GM12878 (cell line): ENCODE measurements around the gene NT5DC2.

- RAMPAGE, long total RNA = no peak
- RRBS, 2 experiments = no CpG with 5 or more reads among the region's 2 CpGs
CAGE:
- cytosol, long polyA minus RNA = no peak
- cytosol, long polyA plus RNA = no peak
- long polyA plus RNA = no peak
- nucleolus, long total RNA = no peak
- nucleus, long polyA plus RNA = no peak
- nucleus, long total RNA = no peak
Measured at GRCh38 chr3:52202403-52202873, 4.5 kb downstream of the ALAS1 start.

DNA sequence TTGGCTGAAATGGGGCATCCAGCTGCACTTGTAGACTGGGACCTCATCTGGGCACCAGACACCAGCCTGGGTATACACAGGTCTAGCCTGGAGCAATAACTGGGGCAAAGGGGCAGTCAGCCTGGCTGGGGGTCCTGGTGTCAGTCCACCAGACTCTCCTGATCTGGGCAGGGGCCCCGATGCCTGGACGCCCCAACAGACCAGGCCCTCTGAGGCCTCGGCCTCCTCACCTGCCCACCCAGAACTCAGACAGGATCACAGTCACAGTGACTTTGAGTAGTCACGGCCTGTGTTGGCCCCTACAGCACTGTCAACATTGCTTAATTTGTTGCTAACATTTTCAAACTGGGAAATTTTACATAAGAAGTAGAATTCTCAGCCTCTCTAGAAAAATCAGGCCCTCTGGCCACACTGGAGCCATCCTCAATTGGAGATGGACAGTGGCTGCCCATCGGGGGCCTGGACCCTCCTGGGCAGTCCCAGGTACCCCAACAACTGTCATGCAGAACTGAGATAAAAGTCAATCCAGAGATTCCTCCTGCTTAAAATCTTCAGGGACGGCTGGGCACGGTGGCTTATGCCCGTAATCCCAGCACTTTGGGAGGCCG, 5.8 kb downstream of the TWF2 start:
- RAMPAGE, long total RNA = no peak
- RRBS, 2 experiments = no CpG with 5 or more reads among the region's 9 CpGs
CAGE:
- cytosol, long polyA minus RNA = no peak
- cytosol, long polyA plus RNA = no peak
- long polyA plus RNA = no peak
- nucleolus, long total RNA = no peak
- nucleus, long polyA plus RNA = no peak
- nucleus, long total RNA = no peak

DNA sequence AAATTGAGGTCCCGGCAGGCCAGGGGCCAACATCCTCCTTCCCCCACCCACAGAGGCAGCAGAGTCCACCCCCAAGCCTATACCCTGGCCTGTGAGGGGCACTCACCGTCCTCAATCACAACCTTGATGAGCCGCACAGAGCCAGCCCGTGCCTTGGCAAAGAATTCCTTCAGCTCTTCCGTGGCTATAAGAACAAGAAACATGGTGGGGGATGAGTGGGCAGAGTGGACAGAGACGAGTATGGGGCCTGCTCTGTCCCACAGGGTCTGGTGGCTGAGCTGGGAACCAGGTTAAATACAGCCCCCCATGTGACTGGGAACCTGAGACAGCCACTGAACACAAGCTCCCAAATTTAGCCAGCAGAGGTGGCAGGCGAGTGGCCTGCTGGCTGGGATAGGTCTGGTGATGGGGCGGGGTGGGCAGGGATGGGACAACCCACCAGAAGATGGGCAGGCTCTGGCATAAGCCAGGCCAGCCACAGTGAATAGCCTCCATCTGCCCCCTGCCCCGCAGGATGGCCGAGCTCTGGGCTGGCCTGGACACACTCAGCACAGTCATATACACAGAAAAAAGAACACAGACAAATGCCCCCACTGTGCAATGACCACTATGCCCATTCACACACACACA, 3.9 kb downstream of the TWF2 start:
- RAMPAGE, long total RNA = no peak
- RRBS, 2 experiments = no CpG with 5 or more reads among the region's 10 CpGs
CAGE:
- cytosol, long polyA minus RNA = no peak
- cytosol, long polyA plus RNA = no peak
- long polyA plus RNA = no peak
- nucleolus, long total RNA = no peak
- nucleus, long polyA plus RNA = no peak
- nucleus, long total RNA = no peak

GRCh38 chr3:52270152-52270403, 8.4 kb downstream of the WDR82 start:
- RAMPAGE, long total RNA = no peak
- RRBS, 2 experiments = no CpG with 5 or more reads among the region's 8 CpGs
CAGE:
- cytosol, long polyA minus RNA = no peak
- cytosol, long polyA plus RNA = no peak
- long polyA plus RNA = no peak
- nucleolus, long total RNA = no peak
- nucleus, long polyA plus RNA = no peak
- nucleus, long total RNA = no peak

DNA sequence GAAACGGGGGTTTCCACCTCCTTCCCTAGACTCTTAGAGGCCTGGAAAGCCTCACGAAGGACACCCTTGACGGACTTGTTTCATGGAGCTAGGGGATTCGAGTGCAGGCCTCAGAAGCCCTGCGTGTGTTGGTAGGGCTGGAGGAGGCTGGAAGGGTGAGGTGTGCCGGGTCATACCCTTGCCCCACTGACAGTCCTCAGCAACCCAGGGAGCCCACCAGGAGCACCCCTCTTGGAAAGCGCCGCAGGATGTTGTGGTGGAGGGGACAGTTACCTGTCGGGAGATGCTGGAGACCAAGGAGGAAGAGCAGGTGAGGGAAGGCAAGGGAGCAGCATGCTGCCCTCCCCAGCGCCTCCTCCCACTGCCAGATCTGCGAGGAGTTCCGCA, 33.5 kb downstream of the DNAH1 start:
- RAMPAGE, long total RNA = no peak
- RRBS, 2 experiments = no CpG with 5 or more reads among the region's 12 CpGs
CAGE:
- cytosol, long polyA minus RNA = no peak
- cytosol, long polyA plus RNA = no peak
- long polyA plus RNA = no peak
- nucleolus, long total RNA = no peak
- nucleus, long polyA plus RNA = no peak
- nucleus, long total RNA = no peak

GRCh38 chr3:52399989-52400662, 9.7 kb downstream of the BAP1 start:
- RAMPAGE, long total RNA = no peak
- RRBS, 2 experiments = no CpG with 5 or more reads among the region's 8 CpGs
CAGE:
- cytosol, long polyA minus RNA = no peak
- cytosol, long polyA plus RNA = no peak
- long polyA plus RNA = no peak
- nucleolus, long total RNA = no peak
- nucleus, long polyA plus RNA = no peak
- nucleus, long total RNA = no peak

- RAMPAGE, long total RNA = no peak
- RRBS, 2 experiments = no CpG with 5 or more reads among the region's 16 CpGs
CAGE:
- cytosol, long polyA minus RNA = no peak
- cytosol, long polyA plus RNA = no peak
- long polyA plus RNA = no peak
- nucleolus, long total RNA = no peak
- nucleus, long polyA plus RNA = no peak
- nucleus, long total RNA = no peak
Measured at GRCh38 chr3:52433330-52434474, 11.2 kb downstream of the SEMA3G start.

DNA sequence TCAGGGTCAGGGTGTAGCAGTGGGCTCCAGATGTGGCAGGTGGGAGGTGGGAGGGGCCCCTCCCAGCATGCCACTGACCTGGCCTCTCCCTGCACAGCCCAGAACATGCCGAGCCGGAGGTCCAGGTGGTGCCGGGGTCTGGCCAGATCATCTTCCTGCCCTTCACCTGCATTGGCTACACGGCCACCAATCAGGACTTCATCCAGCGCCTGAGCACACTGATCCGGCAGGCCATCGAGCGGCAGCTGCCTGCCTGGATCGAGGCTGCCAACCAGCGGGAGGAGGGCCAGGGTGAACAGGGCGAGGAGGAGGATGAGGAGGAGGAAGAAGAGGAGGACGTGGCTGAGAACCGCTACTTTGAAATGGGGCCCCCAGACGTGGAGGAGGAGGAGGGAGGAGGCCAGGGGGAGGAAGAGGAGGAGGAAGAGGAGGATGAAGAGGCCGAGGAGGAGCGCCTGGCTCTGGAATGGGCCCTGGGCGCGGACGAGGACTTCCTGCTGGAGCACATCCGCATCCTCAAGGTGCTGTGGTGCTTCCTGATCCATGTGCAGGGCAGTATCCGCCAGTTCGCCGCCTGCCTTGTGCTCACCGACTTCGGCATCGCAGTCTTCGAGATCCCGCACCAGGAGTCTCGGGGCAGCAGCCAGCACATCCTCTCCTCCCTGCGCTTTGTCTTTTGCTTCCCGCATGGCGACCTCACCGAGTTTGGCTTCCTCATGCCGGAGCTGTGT, 7.9 kb upstream of the STAB1 start:
- RAMPAGE, long total RNA = no peak
- RRBS, 2 experiments = 94 to 98% methylated on average over 3 of the region's 34 CpGs
CAGE:
- cytosol, long polyA minus RNA = no peak
- cytosol, long polyA plus RNA = no peak
- long polyA plus RNA = no peak
- nucleolus, long total RNA = no peak
- nucleus, long polyA plus RNA = no peak
- nucleus, long total RNA = no peak

DNA sequence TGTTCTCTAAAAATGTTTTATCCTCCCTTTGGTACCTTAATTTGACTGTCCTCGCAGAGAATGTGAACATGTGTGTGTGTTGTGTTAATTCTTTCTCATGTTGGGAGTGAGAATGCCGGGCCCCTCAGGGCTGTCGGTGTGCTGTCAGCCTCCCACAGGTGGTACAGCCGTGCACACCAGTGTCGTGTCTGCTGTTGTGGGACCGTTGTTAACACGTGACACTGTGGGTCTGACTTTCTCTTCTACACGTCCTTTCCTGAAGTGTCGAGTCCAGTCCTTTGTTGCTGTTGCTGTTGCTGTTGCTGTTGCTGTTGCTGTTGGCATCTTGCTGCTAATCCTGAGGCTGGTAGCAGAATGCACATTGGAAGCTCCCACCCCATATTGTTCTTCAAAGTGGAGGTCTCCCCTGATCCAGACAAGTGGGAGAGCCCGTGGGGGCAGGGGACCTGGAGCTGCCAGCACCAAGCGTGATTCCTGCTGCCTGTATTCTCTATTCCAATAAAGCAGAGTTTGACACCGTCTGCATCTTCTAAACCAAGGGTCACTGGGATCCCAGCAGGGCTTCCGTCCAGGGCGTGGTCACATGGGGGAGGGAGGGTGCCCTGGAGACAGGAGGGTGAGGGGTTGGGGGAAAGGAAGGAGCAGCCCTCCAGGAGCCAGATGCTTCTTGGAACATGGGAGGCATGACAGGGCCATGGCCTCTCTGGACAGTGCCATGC, 2.4 kb upstream of the STAB1 start:
- RAMPAGE, long total RNA = no peak
- RRBS, 2 experiments = no CpG with 5 or more reads among the region's 14 CpGs
CAGE:
- cytosol, long polyA minus RNA = no peak
- cytosol, long polyA plus RNA = no peak
- long polyA plus RNA = no peak
- nucleolus, long total RNA = no peak
- nucleus, long polyA plus RNA = no peak
- nucleus, long total RNA = no peak

DNA sequence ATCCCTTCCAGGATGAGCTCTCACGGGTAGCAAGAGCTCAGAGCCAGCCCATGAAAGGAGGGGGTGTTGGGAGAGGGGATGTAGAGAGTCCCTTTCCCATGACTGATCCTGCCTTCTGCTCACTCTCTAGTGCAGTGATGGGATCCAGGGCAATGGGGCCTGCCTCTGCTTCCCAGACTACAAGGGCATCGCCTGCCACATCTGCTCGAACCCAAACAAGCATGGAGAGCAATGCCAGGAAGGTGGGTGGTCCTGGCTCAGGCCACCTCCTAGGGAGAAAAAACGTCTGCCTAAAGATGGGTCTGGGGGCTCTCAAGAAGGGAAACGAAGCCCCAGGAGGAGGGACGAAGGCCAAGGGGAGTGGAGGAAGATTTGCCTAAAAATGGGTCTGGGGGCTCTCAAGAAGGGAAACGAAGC, 13.9 kb downstream of the STAB1 start:
- RAMPAGE, long total RNA = no peak
- RRBS, 2 experiments = no CpG with 5 or more reads among the region's 7 CpGs
CAGE:
- cytosol, long polyA minus RNA = no peak
- cytosol, long polyA plus RNA = no peak
- long polyA plus RNA = no peak
- nucleolus, long total RNA = no peak
- nucleus, long polyA plus RNA = no peak
- nucleus, long total RNA = no peak

GRCh38 chr3:52533055-52533928, at the start of gene NT5DC2:
NT5DC2 (minus strand) TSS chr3:52533857.
- RAMPAGE, long total RNA = no peak
- RRBS, 2 experiments = 1 to 3% methylated on average over 14 to 24 of the region's 121 CpGs
CAGE:
- cytosol, long polyA minus RNA = start-site peak on the minus strand at chr3:52533854-52533861, 18 reads
- cytosol, long polyA plus RNA = no peak
- long polyA plus RNA = start-site peak on the minus strand at chr3:52533527-52533863, 68 and 20 reads in 2 replicates
- nucleolus, long total RNA = start-site peak on the minus strand at chr3:52533810-52533854, 18 reads
- nucleus, long polyA plus RNA = start-site peak on the minus strand at chr3:52533528-52533923, 63 and 157 reads in 2 replicates
- nucleus, long total RNA = no peak

GRCh38 chr3:52684771-52685105, 1.1 kb upstream of the GNL3 start:
- RAMPAGE, long total RNA = no peak
- RRBS, 2 experiments = no CpG with 5 or more reads among the region's 3 CpGs
CAGE:
- cytosol, long polyA minus RNA = no peak
- cytosol, long polyA plus RNA = no peak
- long polyA plus RNA = no peak
- nucleolus, long total RNA = no peak
- nucleus, long polyA plus RNA = no peak
- nucleus, long total RNA = no peak

GRCh38 chr3:52687399-52688465, 1.9 kb downstream of the GNL3 start:
- RAMPAGE, long total RNA = no peak
- RRBS, 2 experiments = no CpG with 5 or more reads among the region's 8 CpGs
CAGE:
- cytosol, long polyA minus RNA = start-site peak on the plus strand at chr3:52687551-52687557, 37 reads; start-site peak on the plus strand at chr3:52688173-52688188, 43 reads
- cytosol, long polyA plus RNA = no peak
- long polyA plus RNA = no peak
- nucleolus, long total RNA = no peak
- nucleus, long polyA plus RNA = no peak
- nucleus, long total RNA = no peak

- RAMPAGE, long total RNA = no peak
- RRBS, 2 experiments = no CpG with 5 or more reads among the region's 13 CpGs
CAGE:
- cytosol, long polyA minus RNA = no peak
- cytosol, long polyA plus RNA = no peak
- long polyA plus RNA = no peak
- nucleolus, long total RNA = no peak
- nucleus, long polyA plus RNA = no peak
- nucleus, long total RNA = no peak
Measured at GRCh38 chr3:52769760-52770455, 832 bp downstream of the NEK4 start.

GRCh38 chr3:52786071-52786791, 8.4 kb upstream of the ITIH3 start:
- RAMPAGE, long total RNA = no peak
- RRBS, 2 experiments = no CpG with 5 or more reads among the region's 16 CpGs
CAGE:
- cytosol, long polyA minus RNA = no peak
- cytosol, long polyA plus RNA = no peak
- long polyA plus RNA = no peak
- nucleolus, long total RNA = no peak
- nucleus, long polyA plus RNA = no peak
- nucleus, long total RNA = no peak

DNA sequence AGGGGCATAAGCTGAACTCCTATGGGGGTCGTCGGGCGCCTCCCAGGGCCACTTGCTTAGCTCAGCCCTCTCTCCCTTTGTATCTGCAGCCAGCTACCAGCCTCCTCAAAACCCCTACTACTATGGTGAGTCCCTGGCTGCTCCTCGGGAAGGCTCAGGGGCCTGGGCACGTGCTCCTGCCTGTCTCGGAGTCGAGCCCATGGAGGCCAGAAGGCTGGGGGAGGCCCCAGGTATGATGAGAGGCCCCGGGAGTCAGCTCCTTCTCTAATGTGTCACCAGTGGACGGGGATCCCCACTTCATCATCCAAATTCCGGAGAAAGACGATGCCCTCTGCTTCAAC, 11.4 kb downstream of the ITIH3 start:
- RAMPAGE, long total RNA = no peak
- RRBS, 2 experiments = 62 to 100% methylated on average over 1 to 3 of the region's 11 CpGs
CAGE:
- cytosol, long polyA minus RNA = no peak
- cytosol, long polyA plus RNA = no peak
- long polyA plus RNA = no peak
- nucleolus, long total RNA = no peak
- nucleus, long polyA plus RNA = no peak
- nucleus, long total RNA = no peak

GRCh38 chr3:52838944-52839725, 4.3 kb upstream of the MUSTN1 start:
- RAMPAGE, long total RNA = no peak
- RRBS, 2 experiments = no CpG with 5 or more reads among the region's 5 CpGs
CAGE:
- cytosol, long polyA minus RNA = no peak
- cytosol, long polyA plus RNA = no peak
- long polyA plus RNA = no peak
- nucleolus, long total RNA = no peak
- nucleus, long polyA plus RNA = no peak
- nucleus, long total RNA = no peak

DNA sequence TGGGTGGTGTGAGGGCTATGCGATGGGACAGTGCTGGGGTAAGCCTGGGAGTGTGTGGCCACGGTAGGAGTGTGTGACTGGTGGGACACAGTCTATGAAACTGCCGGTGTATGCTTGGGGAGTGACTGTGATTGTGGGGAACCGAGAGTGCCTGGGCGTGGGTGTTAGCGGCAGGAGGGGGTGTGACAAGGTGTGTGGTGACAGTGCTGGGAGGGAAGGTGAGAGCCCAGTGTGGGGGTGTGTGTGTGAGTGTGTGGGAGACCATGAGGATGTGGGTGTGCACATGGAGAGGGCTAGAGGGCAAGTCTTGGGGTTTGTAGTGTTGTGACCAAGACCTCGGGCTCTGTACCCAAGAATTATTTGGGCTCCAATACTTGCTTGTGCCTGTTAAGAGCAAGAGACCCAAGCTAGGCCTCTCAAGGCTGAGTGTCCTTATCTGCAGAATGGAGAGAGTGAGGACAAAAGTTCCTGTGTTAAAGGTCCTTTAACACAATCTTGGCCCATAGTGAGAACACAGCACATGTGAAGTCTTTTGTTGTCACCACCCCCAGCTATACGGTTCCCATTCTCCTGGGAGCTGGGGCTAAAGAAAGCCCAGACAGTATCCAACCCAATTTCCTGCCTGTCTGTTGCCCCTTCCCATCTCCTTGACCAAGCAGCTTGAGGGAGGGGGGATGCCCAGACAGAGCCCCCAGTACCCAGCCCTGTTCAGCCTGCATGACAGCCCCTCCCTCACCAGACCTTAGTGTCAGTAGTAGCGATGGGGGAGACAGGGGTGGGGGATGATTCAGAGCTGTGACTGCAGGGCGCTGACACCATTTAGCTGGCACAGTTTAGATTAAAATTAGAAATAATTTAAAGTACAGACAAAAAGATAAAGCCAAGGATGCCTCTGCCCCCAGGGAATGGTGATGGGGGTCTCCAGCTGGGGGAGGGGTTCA, 2.4 kb downstream of the PRKCD start:
- RAMPAGE, long total RNA = no peak
- RRBS, 2 experiments = no CpG with 5 or more reads among the region's 10 CpGs
CAGE:
- cytosol, long polyA minus RNA = no peak
- cytosol, long polyA plus RNA = no peak
- long polyA plus RNA = no peak
- nucleolus, long total RNA = no peak
- nucleus, long polyA plus RNA = no peak
- nucleus, long total RNA = no peak

DNA sequence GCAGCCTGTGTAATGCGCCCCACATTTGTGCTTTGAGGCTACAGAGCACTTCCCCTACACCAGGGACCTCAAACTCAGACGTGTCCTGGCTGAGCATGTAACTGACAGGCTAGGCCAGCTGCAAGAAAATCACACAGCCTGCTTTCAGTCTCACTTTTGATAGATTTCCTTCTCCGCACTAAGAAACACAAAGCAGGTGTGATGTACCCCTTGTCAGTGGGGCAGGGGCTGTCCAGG, 29.7 kb downstream of the PRKCD start:
- RAMPAGE, long total RNA = no peak
- RRBS, 2 experiments = no CpG with 5 or more reads among the region's 3 CpGs
CAGE:
- cytosol, long polyA minus RNA = no peak
- cytosol, long polyA plus RNA = no peak
- long polyA plus RNA = no peak
- nucleolus, long total RNA = no peak
- nucleus, long polyA plus RNA = no peak
- nucleus, long total RNA = no peak

- RAMPAGE, long total RNA = no peak
- RRBS, 2 experiments = no CpG with 5 or more reads among the region's 11 CpGs
CAGE:
- cytosol, long polyA minus RNA = no peak
- cytosol, long polyA plus RNA = no peak
- long polyA plus RNA = no peak
- nucleolus, long total RNA = start-site peak on the minus strand at chr3:53225707-53225915, 169 reads
- nucleus, long polyA plus RNA = no peak
- nucleus, long total RNA = no peak
Measured at GRCh38 chr3:53225371-53226214, 30.2 kb downstream of the TKT start.